ENCODE results near the gene KLF5.

GRCh38 chr13:55410429-55410943 lies 1730.2 kb upstream of the PRR20A start:
- PRO-cap: no peak

GRCh38 chr13:55658127-55658634 lies 1482.5 kb upstream of the PRR20A start:
- PRO-cap: no peak

DNA sequence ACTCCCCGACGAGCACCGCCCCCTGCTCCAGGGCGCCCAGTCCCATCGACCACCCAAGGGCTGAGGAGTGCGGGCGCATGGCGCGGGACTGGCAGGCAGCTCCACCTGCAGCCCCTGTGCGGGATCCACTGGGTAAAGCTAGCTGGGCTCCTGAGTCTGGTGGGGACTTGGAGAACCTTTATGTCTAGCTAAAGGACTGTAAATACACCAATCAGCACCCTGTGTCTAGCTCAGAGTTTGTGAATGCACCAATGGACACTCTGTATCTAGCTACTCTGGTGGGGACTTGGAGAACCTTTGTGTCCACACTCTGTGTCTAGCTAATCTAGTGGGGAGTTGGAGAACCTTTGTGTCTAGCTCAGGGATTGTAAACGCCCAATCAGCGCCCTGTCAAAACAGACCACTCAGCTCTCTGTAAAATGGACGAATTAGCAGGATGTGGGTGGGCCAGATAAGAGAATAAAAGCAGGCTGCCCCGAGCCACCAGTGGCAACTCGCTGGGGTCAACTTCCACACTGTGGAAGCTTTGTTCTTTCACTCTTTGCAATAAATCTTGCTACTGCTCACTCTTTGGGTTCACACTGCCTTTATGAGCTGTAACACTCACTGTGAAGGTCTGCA lies 404.7 kb upstream of the PRR20A start:
- PRO-cap: no peak

DNA sequence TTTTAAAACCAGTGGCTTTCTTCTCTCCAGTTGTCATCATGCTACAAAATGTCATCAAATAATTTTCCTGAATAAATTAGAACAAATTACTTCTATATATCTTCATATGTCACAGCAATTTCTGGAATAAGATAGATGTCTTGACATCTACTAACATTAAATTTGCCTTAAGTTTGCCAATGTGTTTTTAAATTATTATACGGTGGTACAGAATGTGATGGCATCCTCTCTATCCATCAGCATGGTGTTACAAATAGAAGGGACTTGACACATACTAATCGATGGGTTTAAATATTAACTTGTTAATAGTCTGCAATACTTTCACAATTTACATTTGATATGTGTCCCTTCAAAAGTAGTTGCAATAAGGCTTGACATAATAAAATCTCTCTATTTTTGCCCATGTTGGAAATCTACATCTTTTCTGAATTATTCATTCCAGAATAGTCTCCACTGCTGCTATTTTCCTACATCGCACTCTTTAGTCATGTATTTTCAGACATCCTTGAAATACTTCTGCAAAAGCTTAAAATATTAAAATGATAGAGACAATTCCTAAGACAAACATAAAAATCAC lies 65.1 kb upstream of the PRR20A start:
- PRO-cap: no peak

- PRO-cap: no peak
Observed at GRCh38 chr13:57640528-57640903, 9.0 kb downstream of the PCDH17 start.

DNA sequence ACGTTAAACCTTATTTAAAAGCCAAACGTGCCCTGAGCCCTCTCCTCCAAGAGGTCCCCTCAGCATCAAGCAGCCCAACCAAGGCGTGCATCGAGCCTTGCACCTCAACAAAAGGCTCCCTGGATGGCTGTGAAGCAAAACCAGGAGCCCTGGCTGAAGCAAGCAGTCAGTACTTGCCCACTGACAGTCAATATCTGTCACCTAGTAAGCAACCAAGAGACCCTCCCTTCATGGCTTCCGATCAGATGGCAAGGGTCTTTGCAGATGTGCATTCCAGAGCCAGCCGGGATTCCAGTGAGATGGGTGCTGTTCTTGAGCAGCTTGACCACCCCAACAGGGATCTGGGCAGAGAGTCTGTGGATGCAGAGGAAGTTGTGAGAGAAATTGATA lies 93.3 kb downstream of the PCDH17 start:
- PRO-cap: no peak

DNA sequence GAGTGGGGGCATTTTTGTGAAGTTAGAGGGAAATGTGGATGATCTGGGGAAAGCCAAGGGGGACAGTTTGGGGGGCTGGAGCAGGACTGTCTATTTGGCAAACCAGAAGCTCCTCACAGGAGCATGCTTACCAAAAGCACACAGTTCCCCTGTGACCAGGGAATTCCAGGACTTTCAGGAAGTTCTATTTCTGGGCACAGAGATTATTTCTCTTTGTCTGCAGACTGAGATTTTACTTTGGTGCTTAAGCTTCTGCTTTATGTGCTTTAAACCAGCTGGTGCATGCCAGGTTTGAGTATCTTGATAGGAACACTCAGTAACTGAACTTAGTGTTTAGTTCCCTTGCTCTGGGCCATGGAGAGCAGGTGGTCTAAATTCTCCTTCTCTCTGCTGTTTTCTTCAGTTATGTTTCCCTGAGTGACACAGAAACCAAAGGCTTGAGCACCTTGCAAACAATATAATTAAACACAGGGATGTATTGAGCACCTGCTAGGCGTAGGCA lies 525.2 kb downstream of the DIAPH3 start:
- PRO-cap: no peak

DNA sequence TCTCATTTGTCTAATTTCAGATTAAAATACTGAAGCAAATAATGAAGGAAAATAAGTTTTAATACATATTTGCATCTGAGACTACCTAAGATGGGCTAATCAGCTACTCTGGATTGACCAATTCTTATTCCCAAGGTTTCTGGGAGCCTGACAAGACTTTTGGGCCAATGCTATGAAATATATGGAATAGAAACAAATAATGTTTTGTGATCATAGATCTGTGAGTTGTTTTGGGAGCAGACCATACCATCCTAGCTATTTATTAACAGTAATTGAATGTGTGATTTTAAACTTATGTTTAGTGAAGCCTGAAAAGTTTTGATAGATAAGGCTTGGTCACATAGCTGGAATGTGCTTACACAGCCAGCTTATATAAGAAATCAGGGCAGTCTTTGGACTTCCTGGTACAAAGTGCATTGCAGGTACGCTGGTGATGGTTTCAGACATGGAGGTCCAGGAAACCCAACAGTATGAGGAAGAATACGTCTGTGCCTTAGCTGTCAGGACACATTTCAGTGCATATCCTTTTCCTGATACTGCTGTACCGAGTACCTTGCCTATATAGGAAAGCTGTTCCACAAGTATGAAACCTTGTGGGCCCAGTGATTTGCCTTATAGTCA lies 14.7 kb upstream of the ENSG00000237378 start:
- PRO-cap: no peak

DNA sequence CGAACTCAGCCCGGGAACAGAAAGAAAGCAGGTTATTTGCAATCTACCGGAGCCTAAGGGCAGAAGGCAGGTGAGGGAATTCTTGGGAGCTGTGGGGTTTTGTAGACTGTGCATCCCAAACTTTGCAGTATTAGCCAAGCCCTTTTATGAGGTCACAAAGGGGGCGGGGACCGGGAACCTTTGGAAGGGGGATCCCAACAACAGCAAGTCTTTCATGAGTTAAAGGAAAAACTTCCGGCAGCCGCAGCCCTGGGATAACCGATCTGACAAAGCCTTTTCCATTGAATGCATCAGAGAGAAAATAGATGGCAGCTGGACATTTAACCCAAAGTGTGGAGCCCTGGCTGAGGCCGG lies 5.3 kb upstream of the ENSG00000285566 start:
- PRO-cap: no peak

DNA sequence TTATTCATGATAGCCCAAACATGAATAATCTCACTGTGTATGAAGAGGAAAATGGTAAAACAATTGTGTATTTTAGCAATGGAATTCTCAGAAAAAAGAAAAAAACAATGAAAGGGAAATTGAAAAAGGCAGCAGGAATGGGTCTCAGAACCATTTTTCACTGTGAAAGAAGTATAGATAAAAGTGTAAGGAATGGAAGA lies 994.6 kb upstream of the ENSG00000285566 start:
- PRO-cap: no peak

DNA sequence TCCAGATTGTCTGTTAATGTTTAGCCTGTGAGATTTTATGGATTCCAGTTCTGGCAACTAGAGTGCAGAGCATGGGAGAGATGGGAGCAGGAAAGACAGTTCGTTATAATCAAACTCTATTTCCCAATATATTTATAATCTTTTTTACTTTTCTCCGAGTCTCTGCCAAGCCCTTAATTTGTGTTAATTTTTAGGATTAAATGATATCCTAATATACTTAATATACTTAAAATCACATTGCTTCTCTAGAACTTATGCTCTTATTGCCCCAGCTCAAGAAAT lies 272.7 kb upstream of the KLHL1 start:
- PRO-cap: no peak

DNA sequence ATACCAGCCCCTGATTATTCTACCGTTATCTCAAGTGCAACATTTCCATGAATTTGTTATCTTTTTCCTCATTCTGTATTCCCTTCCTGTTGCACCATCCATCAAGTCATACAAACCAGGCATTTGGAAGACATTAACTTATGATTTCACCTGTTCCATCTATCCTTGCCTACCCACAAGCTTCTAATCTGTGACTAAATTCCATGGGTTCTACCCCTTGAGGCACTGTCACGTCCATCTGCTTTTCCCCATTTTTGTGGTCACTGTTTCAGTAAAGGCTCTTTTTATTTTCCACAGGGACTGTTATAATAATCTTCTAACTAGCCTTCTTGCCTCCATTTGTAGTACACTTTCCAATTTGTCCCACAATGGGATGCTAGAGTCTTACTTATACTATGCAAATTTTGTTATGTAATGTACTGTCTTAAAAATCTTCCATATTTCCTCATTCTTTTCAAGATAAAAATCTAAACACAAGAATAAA lies 101.9 kb downstream of the DACH1 start:
- PRO-cap: no peak

DNA sequence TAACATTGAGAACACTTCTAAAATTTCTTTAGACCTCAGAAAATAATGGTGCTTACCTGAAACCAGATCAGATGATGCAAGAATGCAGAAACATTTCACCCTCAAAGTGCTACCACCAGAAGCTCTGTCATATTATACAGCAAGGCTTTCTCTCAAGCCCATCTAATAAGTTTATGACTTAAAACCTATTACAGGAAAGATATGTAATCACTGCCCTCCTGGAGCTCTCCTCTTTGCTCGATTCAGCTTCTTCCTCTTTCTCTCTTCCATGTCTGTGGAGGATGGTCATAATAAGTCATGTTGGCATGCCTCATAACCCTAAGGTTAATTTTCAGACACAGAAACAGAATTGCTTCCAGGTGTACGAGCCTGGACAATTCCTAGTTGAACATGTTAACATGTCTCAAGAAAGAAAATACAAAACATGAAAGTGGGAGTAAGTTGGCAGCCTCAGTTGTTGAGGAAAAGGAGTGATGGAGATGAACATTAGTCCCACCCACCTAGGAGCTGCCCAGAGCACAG lies 383.0 kb upstream of the DACH1 start:
- PRO-cap: no peak

DNA sequence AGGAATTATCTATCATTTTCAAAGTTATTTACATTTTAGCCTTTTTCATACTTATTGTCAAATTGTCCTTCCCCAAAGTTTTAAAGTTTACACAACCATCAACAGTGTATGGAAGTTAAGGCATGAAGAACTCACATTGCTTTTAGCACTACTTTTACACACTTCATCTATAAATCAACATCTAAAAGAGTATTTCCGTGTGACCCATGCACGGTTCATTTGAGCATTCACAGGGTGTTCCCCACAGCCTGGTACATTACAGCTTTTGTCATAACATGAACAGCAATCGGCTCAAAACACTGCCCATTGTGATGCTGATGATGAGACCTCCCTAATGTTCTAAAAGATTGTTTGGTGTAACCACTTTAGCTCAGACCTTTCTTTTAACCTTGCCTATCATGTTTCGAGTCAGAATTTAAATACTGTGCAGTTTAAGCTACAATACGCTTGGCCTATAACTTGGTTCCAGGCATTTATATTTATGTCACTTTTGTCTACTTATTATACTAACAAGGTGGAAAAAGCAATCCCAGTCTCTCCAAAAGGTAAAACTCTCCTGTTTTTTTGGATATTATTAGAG lies 4.1 kb upstream of the KLF5 start:
- PRO-cap: no peak

DNA sequence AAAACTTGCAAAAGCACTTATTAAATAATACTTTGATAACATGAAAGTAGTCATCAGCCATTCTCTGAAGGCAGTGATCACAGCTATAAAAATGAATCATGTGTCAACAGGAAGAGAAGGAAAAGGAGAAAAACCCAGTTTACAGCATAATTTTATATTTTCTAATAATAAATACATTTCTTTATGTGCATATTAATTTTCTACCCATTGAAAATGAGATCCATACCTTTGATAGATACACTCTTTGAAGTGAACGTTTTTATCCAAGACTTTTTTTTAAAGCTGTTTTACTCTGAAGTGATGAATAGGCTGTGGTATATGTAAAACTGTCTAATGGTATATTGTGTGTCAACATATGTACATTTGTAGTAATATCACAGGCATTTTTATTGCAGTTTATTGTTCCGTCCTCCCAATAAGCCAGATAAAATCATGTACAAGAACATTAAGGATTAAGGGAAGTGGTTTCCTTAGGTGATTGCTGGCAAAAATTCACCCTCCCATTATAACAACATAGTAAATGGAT lies 1.3 kb upstream of the KLF5 start:
- PRO-cap: no peak

DNA sequence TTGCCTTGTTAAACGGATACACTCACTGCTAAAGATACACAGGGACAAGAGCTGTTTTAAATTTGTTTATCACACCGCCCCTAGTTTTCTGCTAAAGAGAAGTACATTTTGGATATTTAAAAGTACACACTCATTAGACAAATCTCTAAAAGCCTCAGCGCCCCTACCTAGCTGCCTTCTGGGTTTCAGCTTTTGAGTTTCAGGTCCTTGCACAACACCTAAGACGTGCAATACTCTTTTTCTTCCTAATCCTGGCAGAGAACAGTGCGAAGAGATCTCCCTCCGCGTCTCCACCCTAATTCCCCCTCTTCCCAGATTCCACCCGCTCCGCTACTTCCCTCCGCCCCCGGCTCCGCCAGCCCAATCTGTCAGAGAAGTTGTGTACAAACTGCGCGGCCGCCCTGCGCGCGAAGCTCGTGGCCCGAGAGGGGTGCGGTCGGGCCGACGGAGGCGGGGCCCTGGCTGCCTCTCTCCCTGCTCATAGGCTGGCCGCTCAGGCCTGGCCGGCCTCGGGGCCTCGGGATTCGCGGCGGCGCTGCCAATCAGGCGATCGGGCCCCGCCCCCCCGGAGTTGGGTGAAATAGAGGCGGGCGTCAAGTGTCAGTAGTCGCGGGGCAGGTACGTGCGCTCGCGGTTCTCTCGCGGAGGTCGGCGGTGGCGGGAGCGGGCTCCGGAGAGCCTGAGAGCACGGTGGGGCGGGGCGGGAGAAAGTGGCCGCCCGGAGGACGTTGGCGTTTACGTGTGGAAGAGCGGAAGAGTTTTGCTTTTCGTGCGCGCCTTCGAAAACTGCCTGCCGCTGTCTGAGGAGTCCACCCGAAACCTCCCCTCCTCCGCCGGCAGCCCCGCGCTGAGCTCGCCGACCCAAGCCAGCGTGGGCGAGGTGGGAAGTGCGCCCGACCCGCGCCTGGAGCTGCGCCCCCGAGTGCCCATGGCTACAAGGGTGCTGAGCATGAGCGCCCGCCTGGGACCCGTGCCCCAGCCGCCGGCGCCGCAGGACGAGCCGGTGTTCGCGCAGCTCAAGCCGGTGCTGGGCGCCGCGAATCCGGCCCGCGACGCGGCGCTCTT lies at the start of gene KLF5:
Gene KLF5, plus strand, starts transcription at position 606 of the 1,065 bp plus-strand sequence.
- PRO-cap: bidirectional peak, plus-strand start at position 248 of the sequence, minus-strand start at position 247 of the sequence; bidirectional peak, plus-strand start at position 606 of the sequence, minus-strand start at position 292 of the sequence

GRCh38 chr13:73640301-73640857 lies 581.6 kb downstream of the KLF5 start:
- PRO-cap: no peak

DNA sequence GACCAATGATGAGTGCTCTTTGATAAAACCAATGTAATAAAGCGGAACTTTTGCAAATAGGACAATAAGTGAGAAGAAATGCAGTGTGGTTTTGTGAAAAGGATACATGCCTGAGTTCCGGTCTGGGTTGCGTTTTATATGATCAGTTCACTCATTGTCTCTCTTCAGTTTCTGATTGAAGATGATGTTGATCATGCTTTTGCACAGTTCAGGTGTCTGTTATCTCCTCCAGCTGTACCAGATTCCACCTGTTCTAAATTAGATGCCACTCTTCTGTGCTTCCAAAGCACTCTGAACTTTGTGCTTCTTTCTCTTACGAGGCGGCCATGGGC lies 801.1 kb downstream of the KLF5 start:
- PRO-cap: no peak

- PRO-cap: no peak
Observed at GRCh38 chr13:74047907-74048089, 989.0 kb downstream of the KLF5 start.

DNA sequence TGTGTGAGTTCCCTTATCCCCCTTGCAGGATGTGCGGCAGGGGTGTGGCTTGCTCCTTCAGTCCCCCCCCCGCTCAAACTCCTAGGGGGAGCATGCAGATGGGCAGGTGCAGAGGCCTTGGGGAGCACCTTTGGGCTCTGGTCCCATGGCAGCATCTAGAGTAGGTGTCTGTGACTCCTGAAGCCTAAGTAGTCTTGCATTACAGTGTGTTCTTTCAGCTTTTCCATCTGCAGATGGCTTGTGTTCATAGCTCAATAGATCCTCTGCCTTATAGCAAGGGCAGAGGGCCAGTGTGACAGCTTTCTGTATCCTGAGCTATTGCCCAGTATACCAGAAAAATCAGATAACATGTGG lies 575.6 kb downstream of the TBC1D4 start:
- PRO-cap: no peak